ENCODE measurements around a stretch of chr13.

DNA sequence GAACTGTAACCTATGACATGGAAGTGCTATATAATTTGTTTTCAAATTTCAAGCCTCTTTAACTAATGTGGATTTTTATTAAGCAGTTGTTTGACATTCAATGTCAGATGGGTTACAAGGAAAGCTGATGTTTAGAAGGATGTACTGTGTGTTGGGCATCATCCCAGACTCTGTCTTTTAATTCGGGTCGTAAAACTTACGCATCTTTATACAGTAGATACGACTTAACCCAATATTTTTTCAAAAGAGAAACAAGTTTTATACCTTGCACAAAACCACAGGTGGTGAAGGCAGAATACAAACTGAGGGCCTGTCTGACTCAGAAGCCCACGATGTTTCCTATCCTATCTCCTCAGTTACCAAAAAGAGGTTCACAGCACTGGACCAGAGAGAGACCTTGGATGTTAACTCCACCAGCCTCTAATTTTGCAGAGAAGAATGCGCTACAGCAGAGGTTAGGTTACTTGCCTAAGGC is 477.1 kb downstream of the FOXO1 start:
- PRO-cap = no peak

GRCh38 chr13:40191254-40191525 is 475.3 kb downstream of the FOXO1 start:
- PRO-cap = no peak

GRCh38 chr13:40259798-40260245 is 406.6 kb downstream of the FOXO1 start:
- PRO-cap = no peak

- PRO-cap = no peak
These were observed 395.0 kb downstream of the FOXO1 start for GRCh38 chr13:40271300-40271973.

- PRO-cap = no peak
These were observed 321.6 kb downstream of the FOXO1 start for GRCh38 chr13:40344851-40345223.

GRCh38 chr13:40402237-40402775 is 264.1 kb downstream of the FOXO1 start:
- PRO-cap = unidirectional peak, minus-strand start at chr13:40402435; unidirectional peak, minus-strand start at chr13:40402505

DNA sequence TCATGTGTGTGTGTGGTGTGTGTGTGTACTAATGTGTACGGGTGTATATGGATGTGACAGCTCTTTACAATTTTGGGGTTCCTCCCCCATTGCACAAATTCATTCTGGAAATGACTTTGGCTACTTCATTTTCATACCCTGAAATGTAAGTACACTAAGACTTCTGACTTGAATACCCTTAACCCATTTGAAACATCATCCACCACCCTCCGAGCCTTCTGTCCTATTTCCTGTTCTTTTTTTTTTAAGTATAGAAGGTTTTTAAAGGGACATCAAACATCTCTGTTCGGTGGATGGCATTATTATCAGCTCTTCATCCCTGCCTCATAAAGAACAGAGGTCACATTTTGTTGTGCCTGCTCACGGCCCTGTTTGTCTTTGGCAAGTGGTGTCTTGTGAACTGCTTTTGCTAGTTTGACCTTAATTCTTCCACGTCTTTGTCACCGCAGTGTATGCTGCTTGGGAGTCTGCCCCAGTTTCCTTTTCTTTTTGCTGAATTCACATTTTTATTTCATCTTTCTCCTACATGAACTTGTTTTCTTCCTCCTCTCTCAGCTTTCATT is 228.3 kb downstream of the FOXO1 start:
- PRO-cap = no peak

DNA sequence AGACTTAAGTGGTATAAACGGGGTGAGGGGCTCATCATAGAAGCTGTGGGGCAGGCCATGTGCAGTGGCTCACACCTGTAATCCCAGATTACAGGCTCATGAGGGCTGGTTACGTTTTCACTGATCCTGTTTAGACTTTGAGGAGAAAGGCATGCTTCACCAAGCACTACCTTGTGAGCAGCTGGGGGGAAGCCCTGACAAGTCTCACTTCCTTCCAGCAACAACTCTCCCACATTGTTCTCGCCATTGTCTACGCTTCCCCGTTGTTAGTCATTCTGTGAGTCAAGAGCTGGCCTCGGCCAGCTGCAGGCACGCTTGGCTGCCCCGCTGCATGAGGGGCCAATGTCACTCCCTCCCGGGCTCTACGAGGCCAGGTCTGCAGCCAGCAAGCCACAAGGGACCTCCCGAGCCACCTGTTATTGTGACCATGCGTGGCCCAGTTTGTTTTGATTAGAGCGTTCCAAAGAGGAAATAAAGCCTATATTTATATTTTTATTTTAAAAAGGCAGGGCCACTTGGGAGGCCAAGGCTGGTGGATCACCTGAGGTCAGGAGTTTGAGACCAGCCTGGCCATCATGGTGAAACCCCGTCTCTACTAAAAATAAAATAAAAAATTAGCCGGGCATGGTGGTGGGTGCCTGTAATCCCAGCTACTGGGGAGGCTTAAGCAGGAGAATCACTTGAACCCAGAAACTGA is 220.9 kb downstream of the FOXO1 start:
- PRO-cap = no peak

- PRO-cap = no peak
These were observed 188.4 kb downstream of the FOXO1 start for GRCh38 chr13:40477667-40478869.

DNA sequence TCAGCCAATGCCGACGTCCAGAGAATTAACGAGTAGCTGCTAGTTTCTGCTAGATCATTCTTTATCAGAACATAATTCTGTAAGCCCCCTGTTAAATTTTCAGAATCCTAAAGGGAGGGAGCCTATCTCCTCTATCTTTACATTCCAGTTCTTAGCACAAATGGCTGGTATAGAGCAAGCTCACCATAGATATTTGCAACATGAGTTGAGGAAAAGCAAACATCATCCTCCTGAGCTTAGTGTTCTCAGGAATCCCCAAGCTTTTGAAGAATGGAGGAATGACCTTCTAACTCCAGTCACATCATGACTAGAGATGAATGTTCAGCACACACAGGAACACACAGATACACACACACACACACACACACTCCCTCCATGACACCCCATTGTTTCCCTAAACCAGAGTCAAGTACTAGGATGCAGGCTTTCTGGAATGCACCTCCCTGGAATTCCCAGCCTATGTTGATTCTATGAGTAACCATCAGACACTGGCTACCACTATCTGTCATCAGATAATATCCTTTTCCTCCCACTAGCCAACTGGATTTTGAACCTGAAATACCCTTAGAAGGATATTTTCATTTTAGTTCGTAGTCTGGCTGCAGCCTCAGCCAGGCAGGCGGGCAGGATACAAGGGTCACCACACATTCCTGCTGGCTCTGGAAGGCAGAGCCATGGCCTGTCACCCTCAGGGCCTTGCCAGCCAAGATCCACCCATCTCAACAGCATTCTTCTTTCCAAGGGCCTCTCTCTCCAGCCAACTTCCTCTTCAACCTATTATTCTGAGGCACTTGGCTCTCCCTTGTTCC is 162.4 kb downstream of the FOXO1 start:
- PRO-cap = no peak

- PRO-cap = no peak
These were observed 102.1 kb downstream of the FOXO1 start for GRCh38 chr13:40564060-40565120.

GRCh38 chr13:40592027-40592598 is 74.3 kb downstream of the FOXO1 start:
- PRO-cap = no peak

DNA sequence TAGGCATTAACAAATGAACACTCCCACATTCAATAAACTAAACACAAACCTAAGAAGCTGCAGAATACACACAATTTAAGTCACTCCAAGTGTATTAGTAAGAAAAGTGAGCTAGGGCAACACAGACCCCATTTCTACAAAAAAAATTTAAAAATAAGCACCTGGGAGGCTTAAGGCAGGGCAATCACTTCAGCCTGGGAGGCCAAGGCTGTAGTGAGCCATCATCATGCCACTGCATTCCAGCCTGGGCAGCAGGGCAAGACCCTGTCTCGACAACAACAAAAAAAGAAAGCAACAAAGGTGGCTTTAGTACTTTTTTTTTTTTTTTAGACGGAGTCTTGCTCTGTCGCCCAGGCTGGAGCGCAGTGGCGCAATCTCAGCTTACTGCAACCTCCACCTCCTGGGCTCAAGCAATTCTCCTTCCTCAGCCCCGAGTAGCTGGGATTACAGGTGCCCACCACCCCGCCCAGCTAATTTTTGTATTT is 32.0 kb downstream of the FOXO1 start:
- PRO-cap = no peak

DNA sequence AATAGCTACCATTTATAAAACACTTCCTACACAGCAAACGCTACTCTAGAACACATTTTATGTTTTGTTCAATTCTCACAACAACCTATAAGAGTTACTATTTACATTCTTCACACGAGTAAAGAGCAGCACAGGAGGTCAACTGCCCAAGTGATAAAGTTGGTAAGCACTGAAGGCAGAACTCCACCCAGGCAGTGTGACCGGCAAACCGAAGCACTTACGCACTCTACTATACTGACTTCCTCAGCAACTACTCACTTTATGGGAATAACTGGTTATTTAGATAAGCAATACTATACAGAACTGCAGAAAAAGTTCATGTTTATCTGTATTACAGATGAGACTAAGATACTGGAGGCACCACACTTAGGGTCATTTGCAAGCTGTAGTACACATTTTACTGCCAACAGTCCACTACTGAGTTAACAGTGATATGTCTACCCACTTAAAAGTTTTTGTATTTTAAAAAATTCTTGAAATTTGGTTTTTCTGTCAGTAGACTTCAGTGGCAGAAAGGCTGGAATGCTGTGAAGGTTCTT is 28.8 kb downstream of the FOXO1 start:
- PRO-cap = no peak

- PRO-cap = bidirectional peak, plus-strand start at chr13:40664340, minus-strand start at chr13:40664293; bidirectional peak, plus-strand start at chr13:40664859, minus-strand start at chr13:40664745
These were observed 2.1 kb downstream of the FOXO1 start for GRCh38 chr13:40664107-40664965.

DNA sequence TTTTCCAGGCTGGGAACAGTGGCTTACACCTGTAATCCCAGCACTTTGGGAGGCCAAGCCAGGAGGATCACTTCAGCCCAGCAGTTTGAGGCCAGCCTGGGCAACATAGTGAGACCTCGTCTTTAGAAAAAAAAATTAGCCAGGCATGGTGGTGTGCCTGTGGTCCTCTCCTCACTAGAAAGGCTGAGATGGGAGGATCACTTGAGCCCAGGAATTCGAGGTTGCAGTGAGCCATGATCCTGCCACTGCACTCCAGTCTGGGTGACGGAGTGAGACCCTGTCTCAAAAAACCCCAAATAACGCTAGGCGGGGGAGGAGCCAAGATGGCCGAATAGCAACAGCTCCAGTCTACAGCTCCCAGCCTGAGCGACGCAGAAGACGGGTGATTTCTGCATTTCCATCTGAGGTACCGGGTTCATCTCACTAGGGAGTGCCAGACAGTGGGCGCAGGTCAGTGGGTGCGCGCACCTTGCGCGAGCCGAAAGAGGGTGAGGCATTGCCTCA is 36.3 kb downstream of the MRPS31 start:
- PRO-cap = no peak

DNA sequence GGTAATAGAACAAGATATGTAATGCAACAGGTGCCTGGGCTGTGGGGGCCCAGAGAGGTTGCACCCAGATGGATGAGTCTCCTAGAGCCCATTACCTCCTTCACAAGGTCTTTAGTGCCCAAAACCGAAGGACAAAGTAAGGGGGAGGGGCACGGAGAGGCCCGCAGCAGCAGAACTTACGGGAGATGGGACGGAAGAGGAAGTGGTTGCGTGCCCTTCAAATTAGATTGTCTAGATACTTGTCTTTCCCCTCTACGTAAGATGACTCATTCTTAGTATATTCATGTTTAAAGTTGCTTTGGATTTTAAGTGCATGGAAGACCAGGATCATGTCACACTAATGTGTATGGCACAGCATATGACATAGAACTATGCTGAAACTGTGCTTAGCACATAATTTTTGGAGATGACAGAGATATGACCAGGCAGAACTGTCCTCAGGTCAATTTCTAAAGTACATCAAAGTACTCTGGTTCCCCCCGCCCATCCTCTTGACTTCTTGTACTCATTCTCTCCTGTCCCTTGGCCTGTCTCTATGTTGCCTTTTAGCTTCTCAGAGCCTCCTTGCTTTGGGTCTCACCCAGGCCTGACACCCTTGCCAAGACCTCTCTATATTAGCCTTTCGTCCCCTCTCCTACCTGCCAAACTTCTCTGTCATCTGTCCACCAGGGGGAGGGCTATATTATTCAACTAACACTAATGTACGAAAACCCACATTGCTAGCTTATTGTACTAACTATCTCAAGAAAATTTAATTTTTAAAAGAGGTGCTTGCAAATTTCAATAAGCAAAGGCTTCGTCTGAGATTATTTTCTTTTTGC is 5.9 kb upstream of the MRPS31 start:
- PRO-cap = no peak

GRCh38 chr13:40790920-40791461 is 1.6 kb downstream of the SLC25A15 start:
- PRO-cap = no peak

- PRO-cap = no peak
These were observed 3.2 kb downstream of the SLC25A15 start for GRCh38 chr13:40792443-40793135.

- PRO-cap = no peak
These were observed 73.9 kb downstream of the ELF1 start for GRCh38 chr13:40944994-40945909.